ENCODE measurements around a stretch of chr17.

GRCh38 chr17:59785378-59786001, 78.0 kb downstream of the VMP1 start:
- RRBS: no CpG with 5 or more reads among the region's 6 CpGs

DNA sequence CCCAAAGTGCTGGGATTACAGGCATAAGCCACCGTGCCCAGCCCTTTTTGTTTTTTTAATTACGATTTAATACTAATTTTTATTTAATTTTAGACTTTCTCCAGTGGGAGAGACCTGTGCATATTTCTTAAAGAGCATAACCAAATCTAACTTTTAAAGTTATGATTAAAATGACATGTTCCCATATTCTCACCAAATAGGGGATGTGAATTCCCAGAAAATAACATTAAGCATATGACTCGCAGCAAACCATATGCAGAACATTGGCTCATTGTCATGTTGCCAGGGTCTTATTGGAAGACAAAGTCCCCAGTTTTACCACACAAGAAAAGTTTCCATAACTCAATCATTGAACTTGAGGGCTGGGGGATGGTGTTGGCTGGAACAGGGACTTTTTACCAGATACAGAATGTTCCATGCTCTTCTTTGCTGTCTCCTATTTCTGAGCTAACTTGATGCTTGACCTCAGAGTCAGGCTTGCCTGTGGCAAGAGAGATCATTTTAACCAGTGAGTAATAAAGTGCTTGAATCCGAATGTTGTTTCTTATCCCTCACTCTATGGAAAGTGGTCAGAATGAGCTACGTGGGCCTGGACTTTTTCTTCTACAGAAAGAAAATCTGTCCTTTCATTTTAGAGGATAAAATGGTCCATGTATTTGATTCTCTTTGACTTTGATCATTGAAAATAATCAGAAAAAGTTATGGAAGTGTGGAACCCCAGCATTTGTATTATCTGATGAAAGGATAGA, 67.2 kb downstream of the TUBD1 start:
- RRBS: no CpG with 5 or more reads among the region's 5 CpGs

DNA sequence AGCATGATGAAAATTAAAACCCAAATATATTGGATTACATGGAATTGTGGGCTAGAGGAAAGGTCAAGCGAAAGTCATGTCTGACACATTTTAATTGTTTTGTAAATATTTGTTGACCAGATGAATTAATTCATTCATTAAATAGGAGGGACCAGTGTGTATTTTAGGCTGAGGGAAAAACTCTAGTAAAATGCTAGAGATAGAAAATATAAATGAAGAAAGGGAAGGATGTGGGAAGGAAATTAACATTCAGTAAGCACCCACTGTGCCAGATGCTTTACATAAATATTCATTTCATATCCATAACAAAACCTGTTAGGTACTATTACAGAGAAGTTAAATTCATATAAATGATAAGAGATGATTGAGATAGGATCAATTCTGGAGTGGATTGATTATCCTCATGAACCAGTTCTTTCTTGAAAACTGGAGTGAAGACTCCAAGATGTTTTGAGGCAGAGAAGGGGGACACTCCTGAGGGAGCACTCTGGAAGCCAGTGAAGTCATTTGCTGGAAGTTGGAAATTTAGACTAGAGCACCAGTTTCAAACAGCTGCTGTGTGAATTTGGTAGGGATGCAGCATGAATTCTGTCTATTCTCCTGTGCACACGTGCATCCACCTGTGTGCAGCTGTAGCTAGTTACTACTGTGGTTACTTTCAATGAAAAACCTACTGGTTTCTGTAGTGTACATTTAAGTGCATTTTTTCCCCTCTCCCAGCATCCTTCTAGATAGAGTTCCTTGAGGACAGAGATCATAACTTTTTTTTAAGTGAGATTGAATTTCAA, 66.2 kb downstream of the TUBD1 start:
- RRBS: no CpG with 5 or more reads among the region's 2 CpGs

DNA sequence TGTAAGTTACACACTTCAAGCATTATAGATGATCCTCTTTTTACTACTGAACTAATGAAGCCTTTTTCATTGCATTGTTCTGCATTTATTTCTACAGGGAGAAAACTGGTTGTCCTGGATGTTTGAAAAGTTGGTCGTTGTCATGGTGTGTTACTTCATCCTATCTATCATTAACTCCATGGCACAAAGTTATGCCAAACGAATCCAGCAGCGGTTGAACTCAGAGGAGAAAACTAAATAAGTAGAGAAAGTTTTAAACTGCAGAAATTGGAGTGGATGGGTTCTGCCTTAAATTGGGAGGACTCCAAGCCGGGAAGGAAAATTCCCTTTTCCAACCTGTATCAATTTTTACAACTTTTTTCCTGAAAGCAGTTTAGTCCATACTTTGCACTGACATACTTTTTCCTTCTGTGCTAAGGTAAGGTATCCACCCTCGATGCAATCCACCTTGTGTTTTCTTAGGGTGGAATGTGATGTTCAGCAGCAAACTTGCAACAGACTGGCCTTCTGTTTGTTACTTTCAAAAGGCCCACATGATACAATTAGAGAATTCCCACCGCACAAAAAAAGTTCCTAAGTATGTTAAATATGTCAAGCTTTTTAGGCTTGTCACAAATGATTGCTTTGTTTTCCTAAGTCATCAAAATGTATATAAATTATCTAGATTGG, 52.9 kb downstream of the TUBD1 start:
- RRBS: no CpG with 5 or more reads among the region's 6 CpGs

DNA sequence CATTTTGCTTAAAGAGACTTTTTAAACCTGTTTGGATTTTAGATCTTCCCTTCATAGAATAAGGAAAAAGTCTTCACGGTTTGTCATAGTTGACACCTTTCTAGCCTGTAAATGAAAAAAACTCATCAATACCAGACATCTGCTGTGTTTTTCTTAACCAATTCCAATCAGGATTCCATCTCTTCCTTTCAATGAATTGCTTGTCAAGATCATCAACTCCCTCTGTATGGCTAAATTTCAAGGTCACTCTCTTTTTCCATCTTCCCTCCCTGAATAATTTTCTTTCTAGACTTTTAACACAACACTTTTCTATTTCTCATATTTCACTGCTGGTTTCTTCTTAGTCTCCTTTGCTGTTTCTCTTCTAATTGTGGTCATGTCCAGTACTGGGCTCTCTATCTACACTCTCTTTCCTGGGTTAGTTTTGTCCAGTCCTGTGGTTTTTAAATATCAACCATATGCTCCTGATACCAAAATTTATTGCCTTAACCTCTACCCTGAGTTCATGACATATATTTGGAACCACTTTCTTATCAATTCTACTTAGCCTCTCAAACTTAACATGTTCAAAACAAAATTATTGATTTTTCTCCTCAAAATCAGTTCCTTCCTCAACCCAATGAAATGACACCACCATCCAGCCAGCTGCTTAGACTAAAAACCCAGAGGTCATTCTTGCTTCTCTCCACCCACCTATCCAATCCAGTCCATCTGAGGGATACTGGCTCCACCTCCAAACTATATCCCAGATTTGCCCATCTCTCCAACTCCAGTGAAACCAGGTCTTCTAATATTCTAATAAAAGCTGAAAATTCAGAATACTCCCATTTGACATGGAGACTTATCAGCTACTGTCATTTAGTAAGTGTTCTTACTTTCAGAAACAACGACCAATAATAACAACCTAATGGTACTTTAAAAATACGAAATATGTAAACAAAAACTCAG, 5.7 kb downstream of the RNFT1 start:
- RRBS: no CpG with 5 or more reads among the region's 3 CpGs

- RRBS: no CpG with 5 or more reads among the region's 23 CpGs
These were observed 54.4 kb upstream of the RNFT1 start for GRCh38 chr17:60018789-60019440.

- RRBS: no CpG with 5 or more reads among the region's 12 CpGs
These were observed 1.2 kb upstream of the USP32 start for GRCh38 chr17:60392978-60393605.

DNA sequence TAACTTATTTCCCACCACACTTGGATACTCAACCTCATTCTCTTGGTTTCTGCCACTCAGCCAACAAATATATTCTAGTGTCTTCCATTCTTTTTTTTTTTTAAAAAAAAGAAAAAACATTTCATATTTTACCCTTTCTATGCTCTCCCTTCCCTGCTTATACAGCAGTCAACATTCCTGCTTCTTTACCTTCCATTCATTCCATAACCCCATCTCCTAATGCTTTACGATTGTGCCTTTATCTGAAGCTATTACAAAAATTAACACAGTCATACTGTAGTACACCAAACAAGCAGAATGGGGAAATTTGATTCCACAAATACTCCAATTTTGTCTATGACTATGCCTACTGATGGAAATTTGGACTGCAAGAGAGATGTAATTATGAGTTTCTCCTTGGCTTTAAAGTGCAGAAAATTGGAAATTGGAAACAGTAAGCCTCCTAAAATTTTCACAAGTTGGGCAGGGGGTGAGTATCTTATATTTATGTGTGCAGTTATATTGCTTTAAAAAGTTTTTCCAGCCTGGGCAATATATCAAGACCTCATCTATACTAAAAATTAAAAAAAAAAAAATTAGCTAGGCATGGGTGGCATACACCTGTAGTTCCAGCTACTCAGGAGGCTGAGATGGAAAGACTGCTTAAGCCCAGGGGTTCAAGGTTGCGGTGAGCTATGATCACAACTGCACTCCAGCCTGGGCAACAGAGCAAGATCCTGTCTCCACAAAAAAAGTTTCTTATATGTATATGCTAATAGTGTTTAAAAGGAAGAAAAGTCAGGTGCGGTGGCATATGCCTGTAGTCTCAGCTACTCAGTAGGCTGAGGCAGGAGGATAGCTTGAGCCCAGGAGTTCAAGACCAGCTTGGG, 3.0 kb downstream of the APPBP2 start:
- RRBS: no CpG with 5 or more reads among the region's 3 CpGs

DNA sequence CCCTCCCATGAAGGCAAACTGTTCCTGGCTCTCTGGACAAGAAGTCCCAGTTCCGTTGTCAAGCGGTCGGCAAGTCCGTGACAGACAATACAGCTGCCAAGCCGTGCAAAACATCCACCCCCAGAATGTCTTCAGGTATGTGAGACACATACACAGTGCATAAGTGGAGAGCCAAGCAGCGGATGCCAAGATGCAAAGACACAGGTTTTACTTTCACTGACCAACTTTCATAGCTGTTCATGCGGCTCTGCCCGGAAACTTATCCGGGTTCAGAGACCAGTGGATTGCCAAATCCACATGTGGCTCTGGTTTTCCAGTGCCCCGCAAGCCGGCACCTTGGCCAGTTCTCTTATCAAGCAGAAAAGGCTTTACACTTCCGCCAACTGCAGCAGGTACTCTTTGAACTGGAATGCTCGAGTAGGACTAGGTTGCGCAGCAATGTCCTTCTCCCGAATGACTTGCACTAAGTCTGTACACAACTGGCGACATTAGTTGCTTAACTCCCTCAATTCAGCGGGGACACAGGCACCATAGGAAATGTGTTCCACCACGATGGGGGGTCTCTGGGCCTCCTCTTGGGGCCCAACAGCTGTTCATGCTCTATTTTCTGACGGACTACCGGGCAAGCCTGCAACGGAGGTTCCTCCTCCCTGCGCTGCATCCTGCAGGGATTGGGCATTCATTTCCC, 33.8 kb upstream of the APPBP2 start:
- RRBS: 90% methylated on average over 3 of the region's 22 CpGs

GRCh38 chr17:61065309-61066012, 334.2 kb upstream of the TBX2 start:
- RRBS: no CpG with 5 or more reads among the region's 2 CpGs

- RRBS: no CpG with 5 or more reads among the region's 2 CpGs
These were observed 166.4 kb upstream of the TBX2 start for GRCh38 chr17:61233237-61233636.

DNA sequence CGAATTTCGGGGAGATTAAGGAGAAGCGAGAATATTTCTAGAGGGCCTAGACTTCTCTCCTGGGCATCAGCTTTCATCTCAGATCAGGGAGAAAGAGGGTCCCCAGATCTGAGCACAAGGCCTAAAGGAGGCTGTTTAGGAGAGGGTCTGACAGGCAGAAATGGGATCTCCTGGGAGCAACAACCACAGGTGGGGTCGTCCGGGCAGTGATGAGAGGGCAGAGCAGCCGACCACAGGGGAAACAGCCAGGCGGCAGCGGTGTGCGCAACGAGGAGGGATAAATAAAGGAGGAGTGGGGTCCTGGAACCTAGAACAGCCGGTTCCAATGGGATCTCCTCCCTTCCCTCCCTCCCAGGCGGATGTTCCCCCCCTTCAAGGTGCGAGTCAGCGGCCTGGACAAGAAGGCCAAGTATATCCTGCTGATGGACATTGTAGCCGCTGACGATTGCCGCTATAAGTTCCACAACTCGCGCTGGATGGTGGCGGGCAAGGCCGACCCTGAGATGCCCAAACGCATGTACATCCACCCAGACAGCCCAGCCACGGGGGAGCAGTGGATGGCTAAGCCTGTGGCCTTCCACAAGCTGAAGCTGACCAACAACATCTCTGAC, 1.8 kb downstream of the TBX2 start:
- RRBS: 96% methylated on average over 3 of the region's 23 CpGs

DNA sequence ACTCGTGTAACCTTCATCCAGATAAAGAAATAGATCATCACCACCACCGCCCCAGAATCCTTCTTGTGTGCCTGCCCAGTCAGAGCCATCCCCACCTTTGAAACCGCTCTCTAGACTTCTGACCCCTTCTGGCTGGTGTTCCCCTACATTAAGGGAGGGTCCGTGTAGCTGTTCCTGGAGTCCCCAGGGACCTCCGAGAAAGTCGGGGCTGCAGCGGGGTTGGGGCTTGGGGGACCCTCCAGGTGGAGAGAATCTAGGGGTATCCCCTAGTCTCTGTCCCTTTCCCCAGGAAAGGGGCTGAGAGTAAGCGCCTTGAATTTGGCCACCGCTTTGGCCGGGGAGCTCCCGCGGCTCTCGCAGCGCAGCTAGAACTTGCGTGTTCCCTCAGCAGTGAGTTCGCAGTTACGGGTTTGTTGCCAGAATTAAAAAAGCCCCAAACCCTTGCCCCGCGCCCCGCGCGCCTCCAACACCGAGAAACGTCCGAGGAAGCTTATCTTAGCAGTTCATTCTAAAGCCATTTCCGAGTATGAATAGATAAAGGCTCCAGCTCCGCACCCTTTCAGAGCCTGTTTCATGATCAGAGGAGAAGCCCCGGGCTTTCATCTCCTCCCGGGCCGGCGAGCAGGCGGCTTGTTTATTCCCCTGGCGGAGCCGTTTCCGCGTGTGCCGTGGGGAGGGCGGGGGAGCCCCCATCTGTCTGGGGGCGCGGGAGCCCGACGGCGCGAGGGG, 9.6 kb downstream of the TBX4 start:
- RRBS: no CpG with 5 or more reads among the region's 44 CpGs

- RRBS: no CpG with 5 or more reads among the region's 9 CpGs
These were observed 11.0 kb downstream of the TBX4 start for GRCh38 chr17:61463180-61463644.

DNA sequence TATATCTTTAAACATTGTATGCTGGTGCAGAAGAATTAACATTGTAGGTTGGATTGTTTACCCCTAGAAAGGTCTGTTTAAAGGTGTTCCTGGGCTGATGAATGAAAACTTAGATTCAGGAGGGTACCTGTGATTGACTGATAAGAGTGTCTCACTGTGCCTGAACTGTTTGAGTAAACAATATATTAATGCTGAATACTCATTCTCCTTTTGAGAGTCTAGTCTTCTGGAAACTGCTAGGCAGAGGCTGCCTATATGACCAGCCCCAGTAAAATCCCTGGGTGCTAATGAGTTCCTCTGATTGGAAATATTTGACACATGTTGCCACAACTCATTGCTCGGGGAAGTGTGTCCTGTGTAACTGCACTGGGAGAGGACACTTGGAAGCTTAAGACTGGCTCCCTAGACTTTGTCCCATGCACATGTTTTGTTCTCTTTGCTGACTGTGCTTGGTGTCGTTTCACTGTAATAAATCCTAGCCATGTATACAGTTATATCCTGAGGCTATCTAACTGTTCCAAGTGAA, 108.6 kb upstream of the NACA2 start:
- RRBS: no CpG with 5 or more reads among the region's 2 CpGs

GRCh38 chr17:62005866-62006730, 59.0 kb downstream of the MED13 start:
- RRBS: no CpG with 5 or more reads among the region's 8 CpGs

DNA sequence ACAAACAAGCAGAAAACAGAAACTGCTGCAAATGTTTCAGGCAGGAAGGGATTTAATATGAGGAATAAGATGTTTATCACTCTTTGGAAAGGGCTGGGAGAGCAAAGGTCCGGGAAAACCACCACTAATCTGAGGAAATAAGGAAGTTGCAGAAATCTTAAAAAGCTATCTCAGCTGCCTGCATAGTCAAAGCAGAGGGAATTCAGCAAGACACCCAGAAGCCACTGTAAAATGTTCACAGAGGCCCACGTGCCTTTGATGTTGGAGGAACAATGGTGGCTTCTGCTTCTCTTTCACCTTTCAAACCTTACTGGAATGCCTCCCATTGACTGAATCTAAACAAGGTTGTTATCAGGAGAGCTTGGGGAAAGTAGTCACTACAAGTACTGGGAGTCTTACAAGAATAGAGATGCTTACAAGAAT, 56.0 kb upstream of the MED13 start:
- RRBS: no CpG with 5 or more reads among the region's 2 CpGs

GRCh38 chr17:62553003-62553744, 74.3 kb upstream of the MRC2 start:
- RRBS: no CpG with 5 or more reads among the region's 5 CpGs

DNA sequence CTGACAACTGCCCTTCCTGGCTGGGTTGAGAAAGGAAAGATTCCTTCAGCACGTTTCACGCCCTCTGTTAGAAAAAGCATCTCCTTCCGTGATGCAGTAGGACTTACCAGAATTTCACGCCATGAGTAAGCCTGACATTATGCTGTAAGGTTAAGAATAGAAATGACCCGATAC, 17.6 kb downstream of the MARCHF10 start:
- RRBS: no CpG with 5 or more reads among the region's 5 CpGs